SK-N-DZ (cell line): ENCODE data around the gene SLC35G4.

GRCh38 chr18:10130496-10131179, 216.8 kb downstream of the VAPA start:
RAMPAGE:
- cytosol, long total RNA, result no peak
- nucleus, long total RNA, result no peak

GRCh38 chr18:10379936-10380159, 74.6 kb upstream of the APCDD1 start:
RAMPAGE:
- cytosol, long total RNA, result no peak
- nucleus, long total RNA, result no peak

DNA sequence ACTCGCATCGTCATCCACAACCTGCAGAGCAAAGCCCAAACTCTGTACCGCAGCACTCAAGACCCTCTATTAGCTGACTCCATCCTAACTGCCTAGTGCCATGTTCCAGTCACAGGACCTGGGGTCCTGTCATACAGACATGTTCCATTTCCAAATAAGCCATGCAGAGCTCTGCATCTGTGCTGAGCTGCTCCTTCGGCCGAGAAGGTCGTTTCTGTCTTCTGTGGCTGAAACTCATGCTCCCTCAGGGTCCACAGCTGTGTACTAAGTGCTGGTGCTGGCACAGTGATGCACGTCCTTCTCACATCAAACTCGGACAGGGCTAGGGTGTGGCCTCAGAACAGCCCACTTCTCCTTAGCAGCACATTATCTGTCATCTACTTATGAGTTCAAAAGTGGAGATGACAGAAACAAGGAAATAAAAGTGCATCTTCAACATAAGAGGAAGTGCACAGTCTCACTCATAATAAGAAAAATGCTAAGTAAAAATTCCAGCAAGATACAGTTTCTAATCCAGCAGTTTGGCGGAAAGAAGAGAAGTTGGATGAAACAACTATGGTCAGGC, 53.9 kb upstream of the APCDD1 start:
RAMPAGE:
- cytosol, long total RNA, result no peak
- nucleus, long total RNA, result no peak

DNA sequence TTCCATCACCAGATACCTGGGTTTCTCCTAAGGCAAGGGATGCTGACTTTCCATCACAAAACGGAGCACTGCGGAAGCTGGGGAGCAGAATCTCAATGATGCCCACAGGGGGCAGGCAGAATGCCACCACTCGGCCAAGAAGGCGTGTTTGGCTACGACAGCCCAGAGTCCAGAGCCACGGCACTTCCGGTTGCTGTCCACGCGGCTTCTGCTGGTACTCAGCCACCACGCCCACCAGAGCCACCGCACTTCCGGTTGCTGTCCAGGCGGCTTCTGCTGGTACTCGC, 40.3 kb upstream of the APCDD1 start:
RAMPAGE:
- cytosol, long total RNA, result no peak
- nucleus, long total RNA, result no peak

DNA sequence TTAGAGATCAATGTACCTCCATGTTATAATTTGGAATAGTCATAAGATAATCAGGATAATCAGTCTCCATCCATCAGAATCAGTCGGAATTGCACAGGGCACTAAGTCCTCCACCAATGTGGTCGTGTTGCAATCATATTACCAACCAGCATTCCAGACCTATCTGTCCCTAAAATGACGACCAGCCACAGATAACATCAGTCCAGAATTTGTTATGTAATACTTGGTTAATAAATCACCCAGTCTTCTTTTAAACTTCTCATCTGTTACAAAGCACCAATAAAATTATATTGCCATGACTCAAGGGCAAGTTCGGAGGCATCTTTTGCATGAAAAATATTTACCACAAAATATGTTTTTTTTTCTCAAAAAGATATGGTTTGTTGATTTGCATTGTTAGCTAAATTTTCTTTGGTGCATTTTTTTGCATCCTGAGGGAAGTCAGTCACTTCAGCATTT, 29.4 kb downstream of the PIEZO2 start:
RAMPAGE:
- cytosol, long total RNA, result no peak
- nucleus, long total RNA, result no peak

GRCh38 chr18:11178782-11179620, 29.6 kb upstream of the PIEZO2 start:
RAMPAGE:
- cytosol, long total RNA, result no peak
- nucleus, long total RNA, result no peak

DNA sequence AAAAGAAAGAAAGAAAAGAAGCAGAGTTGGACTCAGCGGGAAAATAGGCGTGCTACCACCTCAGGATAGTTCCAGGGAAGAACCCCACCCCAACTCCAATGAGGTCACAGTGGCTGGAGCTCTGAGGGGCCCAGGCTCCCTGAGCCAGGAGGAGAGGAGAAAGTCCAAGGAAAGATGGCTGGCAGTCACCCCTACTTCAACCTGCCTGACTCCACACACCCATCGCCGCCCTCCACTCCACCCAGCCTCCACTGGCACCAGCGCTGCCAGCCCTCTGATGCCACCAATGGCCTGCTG, at the start of gene SLC35G4:
TSS of gene SLC35G4 (plus strand) at position 175 of the 297 bp plus-strand sequence.
RAMPAGE:
- cytosol, long total RNA, result no peak
- nucleus, long total RNA, result no peak

RAMPAGE:
- cytosol, long total RNA, result no peak
- nucleus, long total RNA, result no peak
Measured at GRCh38 chr18:11669478-11670045, 19.5 kb upstream of the GNAL start.

DNA sequence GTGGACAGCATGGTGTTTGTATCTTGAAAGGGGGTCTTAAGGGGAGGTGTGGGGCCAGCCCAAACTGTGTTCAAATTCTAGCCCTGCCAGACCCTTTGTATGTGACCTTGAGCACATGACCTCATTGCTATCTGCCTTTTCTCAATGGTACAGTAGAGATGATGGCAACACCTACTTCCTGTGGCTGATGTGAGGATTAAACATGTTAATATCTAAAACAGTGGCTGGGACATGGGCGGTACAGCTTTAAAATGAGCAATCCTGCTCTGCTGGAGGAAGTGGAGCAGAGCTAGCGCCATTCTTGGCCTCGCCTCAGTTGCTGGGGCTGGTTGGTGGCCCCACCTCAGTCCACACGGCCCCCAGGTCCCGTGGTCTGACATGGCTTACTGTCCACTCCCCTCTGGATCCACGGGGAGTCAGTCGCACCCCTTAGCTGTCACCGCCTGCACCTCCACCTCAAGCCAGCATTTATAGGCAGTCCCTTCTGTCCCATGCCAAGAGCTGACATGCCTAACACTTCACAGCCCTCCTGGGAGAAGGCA, 71.8 kb downstream of the GNAL start:
RAMPAGE:
- cytosol, long total RNA, result no peak
- nucleus, long total RNA, result no peak

RAMPAGE:
- cytosol, long total RNA, result no peak
- nucleus, long total RNA, result no peak
Measured at GRCh38 chr18:11840291-11841050, 10.7 kb upstream of the CHMP1B start.

DNA sequence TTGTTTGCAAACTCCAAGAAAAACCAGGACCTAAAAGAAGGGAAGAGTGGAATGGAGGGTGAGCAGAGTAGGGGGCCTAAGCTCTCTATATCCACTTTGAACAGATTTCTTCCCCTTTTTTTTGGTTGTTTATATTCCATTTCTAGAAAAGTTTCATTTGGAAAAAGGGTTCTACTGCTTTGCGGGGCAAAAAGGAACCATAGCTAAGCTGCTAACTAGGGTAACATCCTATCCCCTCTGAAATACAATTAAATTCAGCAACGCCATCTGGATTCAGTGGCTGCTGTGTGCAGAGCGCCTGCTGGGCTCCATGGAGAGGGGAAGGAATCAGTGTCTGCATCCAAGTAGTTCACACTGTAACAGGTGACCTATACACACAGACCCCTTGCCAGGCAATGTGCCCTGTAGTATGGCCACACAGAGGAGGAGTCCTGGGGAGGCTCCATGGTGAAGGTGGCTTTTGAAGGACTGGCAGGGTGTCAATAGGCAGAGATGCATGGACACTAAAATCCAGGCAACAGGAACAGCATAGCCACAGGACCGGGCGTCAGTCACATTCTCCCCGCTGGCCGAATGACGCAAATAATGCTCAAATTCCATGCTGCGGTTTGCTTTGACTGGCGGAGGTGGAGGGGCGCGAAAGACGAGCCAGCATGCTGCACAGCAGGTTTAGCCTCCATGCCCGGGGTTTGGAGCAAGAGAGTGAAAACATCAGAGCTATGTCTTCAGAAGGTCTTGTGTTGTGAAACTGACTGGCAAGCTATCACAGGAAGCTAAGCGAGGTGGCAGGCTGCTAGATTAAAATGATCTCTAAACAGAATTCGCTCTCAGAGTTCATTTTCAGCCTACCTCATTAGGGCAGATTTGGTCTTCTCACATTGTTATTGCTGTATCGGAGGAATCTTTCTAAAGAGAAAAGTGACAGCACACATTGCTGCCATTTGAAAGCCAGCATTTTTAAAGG, 1.4 kb upstream of the CHMP1B start:
RAMPAGE:
- cytosol, long total RNA, result no peak
- nucleus, long total RNA, result no peak

DNA sequence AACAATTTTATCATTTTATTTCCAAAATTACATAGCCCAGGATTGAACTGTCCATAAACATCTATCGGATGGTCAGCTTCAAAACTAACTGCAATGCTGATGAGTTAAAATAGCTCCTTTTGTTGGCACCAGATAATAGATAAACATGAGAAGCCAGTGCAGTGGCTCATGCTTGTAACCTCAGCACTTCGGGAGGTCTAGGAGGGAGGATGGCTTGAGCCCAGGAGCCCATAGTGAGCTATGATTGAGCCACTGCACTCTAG, 34.6 kb upstream of the IMPA2 start:
RAMPAGE:
- cytosol, long total RNA, result no peak
- nucleus, long total RNA, result no peak

RAMPAGE:
- cytosol, long total RNA, result no peak
- nucleus, long total RNA, result no peak
Measured at GRCh38 chr18:11984163-11984641, 2.9 kb downstream of the IMPA2 start.

GRCh38 chr18:12282527-12283146, 25.4 kb upstream of the TUBB6 start:
RAMPAGE:
- cytosol, long total RNA, result no peak
- nucleus, long total RNA, result no peak

GRCh38 chr18:12307173-12307770, 769 bp upstream of the TUBB6 start:
RAMPAGE:
- cytosol, long total RNA, result no peak
- nucleus, long total RNA, result no peak

DNA sequence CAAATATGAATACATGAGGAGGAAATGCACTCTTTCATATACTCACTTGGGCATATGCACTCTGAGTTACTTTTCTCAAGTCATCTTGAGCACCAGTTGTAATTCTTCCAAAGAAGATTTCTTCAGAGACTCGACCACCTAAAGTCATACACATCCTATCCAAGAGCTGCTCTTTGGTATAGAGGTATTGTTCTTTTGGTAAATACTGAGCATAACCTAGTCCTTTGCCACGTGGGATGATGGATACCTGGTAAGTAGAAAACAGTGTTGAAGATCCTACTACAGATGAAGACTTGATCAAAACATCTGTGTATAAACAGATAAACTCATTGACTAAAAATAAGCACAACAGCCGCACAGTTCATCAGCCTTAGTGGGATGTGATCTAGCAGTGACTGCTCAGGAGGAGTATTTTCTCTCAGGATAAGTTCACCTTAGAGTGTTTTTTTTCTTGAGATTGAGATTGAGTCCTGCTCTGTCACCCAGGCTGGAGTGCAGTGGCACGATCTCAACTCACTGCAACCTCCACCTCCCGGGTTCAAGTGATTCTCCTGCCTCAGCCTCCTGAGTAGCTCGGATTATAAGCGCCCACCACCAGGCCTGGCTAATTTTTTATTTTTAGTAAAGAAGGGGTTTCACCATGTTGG, 32.2 kb downstream of the TUBB6 start:
RAMPAGE:
- cytosol, long total RNA, result no peak
- nucleus, long total RNA, result no peak

GRCh38 chr18:12356558-12357057, 20.4 kb downstream of the AFG3L2 start:
RAMPAGE:
- cytosol, long total RNA, result no peak
- nucleus, long total RNA, result no peak

DNA sequence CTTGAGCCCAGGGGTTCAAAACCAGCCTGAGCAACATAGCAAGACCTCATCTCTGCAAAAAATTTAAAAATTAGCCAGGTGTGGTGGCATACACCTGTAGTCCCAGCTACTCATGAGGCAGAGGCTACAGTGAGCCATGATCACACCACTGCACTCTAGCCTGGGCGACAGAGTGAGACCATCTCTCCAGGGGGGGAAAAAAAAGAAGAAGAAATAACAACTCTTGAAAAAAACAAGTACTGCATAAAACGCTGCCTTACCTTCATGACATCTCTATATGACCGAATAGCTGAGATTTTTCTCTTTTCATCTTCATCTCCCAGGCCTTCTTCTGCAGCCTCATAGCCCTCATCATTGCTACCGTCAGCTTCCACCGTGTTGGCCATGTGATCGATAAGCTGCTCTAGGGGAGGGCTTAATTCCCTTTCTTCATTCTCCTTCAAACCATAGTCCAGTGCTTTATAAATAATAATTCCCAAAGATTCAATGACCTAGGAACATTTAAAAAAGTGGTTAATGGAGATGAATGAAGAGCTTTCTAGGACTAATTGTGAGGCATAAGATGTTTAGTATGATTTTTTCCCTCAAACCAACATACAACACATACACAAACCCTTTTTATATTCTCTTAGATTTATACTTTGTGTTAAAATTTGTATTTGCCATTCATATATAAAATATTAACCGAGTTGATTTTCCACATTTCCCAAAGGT, 111.3 kb downstream of the SPIRE1 start:
RAMPAGE:
- cytosol, long total RNA, result no peak
- nucleus, long total RNA, result no peak

DNA sequence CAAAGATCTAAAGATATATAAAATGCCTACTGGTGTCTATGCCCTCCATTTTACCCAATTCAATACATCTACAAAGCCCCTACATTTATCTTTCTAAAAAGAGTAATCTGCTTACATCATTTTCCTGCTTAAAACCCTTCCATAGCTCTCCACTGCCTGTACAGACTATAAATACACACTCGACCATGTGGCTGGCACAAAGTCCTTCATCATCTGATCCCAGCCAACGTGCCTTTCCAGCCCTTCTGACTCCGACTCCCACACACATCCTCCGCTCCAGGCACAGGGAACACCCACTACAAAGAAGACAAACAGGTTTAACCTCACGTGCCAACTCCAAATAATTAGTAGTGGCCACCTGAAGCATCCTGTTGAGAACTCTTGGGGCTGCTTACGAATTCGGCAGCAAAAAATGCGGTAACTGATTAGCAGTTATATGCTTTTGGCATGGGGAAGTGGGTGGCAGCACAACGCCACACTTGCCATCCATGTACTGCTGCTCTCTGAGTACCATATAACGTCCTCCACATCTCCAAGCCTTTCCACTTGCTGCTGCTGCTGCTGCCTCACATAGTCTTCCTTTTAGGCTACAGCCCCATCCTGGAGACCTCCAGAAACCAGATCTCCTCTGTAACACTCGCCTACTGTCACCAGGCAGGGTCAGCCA, 12.1 kb downstream of the SPIRE1 start:
RAMPAGE:
- cytosol, long total RNA, result no peak
- nucleus, long total RNA, result no peak

GRCh38 chr18:12658351-12659065, 601 bp upstream of the SPIRE1 start:
RAMPAGE:
- cytosol, long total RNA, result no peak
- nucleus, long total RNA, result no peak